Parotid gland (tissue), 1 donor: ENCODE measurements around a stretch of chr12.

- PRO-cap = no peak
These were observed 43.8 kb upstream of the SFSWAP start for GRCh38 chr12:131667077-131667557.

- PRO-cap = no peak
These were observed 3.5 kb downstream of the SFSWAP start for GRCh38 chr12:131713929-131715208.

DNA sequence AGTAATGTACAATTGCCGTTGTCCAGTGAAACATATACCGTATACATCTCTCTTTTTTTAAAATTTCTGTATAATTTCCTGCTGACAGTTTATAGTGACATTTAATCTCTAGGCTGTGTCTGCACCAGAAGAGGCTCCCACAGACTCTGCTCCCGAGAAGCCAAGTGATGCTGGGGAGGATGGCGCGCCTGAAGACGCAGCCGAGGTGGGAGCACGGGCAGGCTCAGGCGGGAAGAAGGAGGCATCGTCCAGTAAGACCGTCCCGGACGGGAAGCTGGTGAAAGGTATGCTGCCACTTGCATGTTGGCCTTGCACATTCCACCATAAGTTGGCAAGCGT lies 45.4 kb downstream of the SFSWAP start:
- PRO-cap = no peak

- PRO-cap = no peak
These were observed 353 bp downstream of the MMP17 start for GRCh38 chr12:131828485-131829006.

- PRO-cap = no peak
These were observed 3.4 kb downstream of the MMP17 start for GRCh38 chr12:131831540-131832140.

DNA sequence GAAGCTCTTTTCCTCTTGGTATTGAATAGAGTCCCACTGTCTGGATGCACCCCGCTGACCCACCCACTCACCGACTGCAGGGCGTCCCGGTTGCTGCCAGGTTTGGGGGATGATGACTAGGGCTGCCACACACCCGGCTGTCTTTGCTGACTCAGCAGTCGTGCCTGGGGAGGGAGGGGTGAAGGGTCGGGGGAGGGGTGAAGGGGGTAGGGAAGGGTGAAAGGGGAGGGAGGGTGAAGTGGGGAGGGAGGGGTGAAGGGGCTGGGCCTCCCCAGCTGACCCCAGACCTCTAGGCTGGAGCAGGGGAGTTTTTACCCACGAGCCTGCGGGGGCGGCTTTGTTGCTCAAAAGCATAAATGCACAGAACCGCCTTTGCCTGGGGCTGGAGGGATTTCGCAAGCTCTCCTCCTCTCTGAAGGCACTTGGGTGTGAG lies 31.3 kb upstream of the ULK1 start:
- PRO-cap = no peak

DNA sequence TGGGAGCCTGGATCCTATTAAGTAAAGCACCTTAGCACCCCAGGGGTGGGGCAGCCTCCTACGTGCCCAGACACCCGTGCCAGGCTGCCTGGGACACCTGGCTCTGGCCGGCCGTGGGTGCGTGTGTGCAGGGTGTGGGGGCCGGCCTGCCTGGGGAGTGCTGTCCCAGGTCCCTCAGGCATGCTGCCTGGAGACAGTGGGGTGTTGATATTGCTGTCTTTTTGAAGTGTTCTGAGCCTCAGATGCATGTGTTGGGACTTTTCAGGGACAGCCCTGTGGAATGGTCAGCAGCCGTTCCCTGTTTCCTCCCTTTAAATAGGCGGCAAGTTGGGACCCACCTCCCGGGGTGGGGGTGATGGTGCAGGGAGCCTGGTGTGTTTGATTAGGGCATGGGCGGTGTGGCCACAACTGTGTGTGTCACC lies 7.9 kb downstream of the ULK1 start:
- PRO-cap = no peak

GRCh38 chr12:131904130-131904868 lies 9.9 kb downstream of the ULK1 start:
- PRO-cap = no peak

DNA sequence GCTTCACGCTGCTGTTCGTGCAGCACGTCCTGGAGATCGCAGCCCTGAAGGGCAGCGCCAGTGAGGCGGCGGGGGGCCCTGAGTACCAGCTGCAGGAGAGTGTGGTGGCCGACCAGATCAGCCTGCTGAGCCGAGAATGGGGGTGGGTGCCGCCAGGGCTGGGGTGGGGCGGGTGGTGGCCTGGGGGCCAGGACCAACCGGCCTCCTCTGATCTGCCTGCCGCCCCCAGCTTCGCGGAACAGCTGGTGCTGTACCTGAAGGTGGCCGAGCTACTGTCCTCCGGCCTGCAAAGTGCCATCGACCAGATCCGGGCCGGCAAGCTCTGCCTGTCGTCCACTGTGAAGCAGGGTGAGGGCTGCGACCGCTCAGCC lies 9.8 kb upstream of the PUS1 start:
- PRO-cap = no peak

DNA sequence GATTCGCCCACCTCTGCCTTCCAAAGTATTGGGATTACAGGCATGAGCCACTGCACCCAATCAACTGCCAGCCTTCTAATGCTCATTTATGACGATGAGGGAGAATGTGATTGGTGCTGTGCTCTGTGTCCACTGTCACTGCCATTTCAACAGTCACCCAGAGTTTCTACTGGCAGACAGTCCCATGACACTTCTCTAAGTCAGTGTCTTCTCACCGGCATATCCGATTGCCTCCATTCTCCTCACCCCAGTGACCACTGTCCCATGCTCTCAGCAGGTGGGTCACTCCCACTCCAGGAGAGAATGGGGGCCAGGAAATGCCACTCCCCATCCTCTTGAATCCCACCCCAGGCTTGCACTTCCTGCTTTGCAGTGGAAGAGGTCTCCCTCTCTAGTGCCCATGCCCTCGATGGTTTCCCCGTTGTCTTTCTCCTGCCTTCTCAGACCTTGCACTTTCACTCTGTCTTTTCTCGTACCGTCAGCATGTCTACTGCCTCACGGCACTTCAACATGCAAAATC lies 2.3 kb upstream of the EP400 start:
- PRO-cap = no peak

DNA sequence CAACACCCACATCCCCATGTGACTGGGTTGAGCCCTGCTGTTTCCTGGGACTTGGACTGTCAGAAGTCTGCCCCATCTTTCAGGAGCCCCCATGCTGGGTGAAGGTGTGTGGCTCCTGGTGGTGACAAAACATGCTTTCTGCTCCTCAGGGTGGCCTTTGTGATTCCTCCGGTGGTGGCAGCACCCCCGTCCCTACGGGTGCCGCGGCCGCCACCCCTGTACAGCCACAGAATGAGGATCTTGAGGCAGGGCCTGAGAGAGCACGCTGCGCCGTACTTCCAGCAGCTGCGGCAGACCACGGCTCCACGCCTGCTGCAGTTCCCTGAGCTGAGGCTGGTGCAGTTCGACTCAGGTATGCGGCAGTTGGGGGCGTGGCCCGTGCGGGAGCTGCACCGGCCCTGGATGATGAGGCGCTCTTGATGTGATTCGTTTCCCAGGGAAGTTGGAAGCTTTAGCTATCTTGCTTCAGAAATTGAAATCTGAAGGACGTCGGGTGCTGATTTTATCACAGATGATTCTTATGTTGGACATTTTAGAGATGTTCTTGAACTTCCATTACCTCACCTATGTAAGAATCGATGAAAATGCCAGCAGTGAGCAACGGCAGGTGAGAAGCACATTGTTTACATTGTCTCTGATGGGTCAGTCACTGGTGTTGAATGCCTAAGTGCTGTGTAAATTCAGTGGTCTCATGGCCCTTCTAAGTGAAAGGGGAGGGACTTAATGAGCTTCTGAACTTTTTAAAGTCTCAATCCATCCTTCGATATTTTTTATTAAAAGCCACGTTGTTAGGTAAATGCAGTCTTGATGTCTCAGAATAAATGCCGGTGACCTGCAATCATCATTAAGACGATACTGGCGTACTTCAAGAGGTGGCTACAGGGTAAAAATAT lies 80.1 kb downstream of the EP400 start:
- PRO-cap = no peak

DNA sequence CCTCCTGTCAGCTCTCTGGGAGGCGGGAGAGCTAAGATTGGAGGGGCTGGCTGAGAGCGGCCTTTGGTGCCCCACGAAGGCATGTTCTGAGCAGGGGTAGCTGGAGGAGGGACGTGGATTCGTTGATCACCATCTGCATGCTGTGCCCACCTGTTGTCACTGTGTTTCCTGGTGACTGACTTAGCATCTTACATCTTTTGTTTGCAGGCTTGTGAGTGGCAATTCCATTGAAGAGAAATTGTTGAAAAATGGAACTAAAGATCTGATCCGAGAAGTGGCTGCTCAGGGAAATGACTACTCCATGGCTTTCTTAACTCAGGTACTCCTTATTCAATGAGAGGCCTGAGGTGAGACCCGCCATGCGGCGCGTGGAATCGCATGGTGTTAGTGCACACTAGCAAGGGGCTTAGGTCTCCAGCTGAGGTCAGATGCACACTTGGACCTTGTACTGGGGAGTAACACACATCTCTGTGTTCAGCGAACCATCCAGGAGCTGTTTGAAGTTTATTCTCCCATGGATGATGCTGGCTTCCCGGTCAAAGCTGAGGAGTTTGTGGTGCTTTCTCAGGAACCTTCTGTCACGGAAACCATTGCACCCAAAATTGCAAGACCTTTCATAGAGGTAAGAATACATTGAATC lies 87.9 kb downstream of the EP400 start:
- PRO-cap = no peak

DNA sequence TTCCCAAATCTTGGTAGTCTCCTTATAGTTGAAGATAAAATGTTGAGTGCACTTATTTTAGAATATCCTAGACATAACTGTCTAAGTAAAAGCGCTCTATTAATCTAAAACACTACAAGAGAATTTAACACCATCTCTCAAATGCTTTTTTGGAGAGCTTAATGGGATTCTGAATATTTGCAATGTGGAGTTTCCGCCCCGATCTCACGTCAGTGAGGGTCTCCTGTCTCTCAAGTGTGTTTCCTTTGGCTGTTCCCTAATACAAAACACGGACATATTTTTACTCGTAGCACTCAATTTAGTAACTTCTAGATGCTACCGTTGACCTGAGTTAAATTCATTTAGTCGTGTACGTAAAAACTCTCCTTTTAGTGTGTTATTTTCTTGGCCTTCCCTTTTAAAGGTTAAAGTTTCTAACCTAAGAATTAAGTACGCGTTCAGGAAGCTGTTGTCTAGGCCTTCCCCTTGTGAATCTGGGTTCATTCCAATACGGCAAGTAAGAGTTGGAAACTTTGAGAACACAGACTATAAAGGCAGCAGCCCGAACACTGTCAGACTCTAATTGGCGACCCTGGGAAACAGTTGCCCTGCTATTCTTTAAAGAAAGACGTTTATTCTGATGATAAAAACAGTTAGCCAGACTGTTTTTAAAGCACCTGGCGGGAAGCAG lies 64.4 kb downstream of the DDX51 start:
- PRO-cap = no peak

DNA sequence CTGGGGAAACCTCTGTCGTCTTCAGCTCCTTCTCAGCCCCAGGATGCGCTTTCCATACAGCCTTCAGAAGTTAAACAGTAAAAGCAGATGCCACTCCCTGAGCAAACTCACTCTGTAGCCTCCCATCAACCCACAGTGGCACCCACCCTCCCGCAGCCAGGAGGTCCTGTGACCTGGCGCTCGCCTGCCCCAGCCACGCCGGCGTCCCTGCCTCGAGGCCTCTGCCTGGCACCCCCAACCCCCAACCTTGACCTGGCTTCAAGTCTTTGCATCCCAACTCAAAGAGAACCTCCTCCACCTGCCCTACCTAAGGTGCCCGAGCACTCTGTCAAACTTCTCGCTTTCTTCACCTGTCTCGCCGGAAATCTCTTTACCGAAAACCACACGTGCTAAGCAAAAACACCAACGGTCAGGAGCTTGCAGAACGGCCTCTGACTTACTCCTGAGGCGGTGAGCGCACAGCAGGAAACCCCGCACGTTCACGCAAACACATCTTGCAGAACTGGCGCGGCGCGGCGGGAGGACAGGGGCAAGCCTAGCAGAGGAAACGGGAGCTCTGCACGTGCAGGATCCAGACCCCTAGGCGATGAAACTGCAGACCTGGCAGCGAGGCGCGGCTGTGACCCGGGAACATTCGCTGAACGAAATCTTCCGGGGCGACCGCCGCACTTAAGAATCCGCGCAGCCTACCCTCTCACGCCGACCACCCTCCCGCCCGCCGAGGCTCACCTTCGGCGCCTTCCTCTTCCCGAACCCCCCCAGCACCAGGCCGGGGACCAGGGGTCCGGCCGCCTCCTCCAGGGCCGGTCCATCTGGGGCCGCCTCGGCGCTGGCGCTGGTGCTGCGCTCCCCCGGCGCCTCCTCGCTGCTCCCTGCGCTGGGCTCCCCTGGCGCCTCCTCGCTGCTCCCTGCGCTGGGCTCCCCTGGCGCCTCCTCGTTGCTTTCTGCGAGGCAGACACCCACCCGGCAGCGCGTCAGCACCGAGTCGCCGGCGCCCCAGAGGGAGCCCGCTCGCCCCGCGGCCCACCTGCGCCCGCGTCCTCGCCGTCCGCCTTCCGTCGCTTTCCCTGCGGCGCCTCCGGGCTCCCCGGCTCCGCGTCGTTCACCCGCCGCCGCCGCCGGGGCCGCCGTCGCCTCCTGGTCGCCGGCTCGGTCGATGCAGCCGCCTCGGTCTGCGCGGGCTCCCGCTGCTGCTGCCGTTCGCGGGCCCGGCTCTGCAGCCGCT lies 741 bp downstream of the DDX51 start:
- PRO-cap = no peak

GRCh38 chr12:132467993-132468296 lies 22.0 kb upstream of the FBRSL1 start:
- PRO-cap = no peak

DNA sequence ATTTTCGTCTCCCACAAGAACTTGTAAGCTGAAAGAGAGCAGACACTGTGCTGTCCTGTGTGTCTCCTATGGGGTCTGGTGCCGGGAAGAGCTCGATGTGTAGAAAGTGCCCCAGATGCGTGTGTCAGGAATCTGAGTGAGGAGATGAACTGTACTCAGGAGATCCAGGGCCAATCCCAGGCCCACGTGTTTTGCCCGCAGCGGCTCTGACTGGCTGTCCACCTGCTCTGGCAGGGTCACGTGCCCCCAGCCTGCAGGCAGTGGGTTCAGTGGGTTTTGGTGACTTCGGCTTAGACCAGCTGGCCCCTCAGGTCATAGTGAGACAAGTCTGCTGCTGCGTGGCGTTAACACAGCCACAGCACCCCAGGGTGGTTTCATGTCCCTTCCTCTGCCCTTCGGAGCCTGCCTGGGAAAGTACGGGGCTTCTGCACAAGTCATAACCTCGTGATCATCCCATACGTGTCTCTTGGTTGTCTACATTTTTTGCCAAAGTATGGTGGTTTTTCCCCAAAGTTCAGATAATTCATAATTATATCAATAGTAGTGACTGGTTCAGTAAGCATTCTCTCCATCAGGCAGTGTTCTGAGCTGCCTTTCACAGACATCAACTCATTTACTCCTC lies 2.6 kb downstream of the FBRSL1 start:
- PRO-cap = no peak

- PRO-cap = no peak
These were observed 31.1 kb downstream of the FBRSL1 start for GRCh38 chr12:132520962-132521589.

GRCh38 chr12:132525731-132526076 lies 35.8 kb downstream of the FBRSL1 start:
- PRO-cap = no peak

GRCh38 chr12:132531802-132532480 lies 42.0 kb downstream of the FBRSL1 start:
- PRO-cap = no peak

DNA sequence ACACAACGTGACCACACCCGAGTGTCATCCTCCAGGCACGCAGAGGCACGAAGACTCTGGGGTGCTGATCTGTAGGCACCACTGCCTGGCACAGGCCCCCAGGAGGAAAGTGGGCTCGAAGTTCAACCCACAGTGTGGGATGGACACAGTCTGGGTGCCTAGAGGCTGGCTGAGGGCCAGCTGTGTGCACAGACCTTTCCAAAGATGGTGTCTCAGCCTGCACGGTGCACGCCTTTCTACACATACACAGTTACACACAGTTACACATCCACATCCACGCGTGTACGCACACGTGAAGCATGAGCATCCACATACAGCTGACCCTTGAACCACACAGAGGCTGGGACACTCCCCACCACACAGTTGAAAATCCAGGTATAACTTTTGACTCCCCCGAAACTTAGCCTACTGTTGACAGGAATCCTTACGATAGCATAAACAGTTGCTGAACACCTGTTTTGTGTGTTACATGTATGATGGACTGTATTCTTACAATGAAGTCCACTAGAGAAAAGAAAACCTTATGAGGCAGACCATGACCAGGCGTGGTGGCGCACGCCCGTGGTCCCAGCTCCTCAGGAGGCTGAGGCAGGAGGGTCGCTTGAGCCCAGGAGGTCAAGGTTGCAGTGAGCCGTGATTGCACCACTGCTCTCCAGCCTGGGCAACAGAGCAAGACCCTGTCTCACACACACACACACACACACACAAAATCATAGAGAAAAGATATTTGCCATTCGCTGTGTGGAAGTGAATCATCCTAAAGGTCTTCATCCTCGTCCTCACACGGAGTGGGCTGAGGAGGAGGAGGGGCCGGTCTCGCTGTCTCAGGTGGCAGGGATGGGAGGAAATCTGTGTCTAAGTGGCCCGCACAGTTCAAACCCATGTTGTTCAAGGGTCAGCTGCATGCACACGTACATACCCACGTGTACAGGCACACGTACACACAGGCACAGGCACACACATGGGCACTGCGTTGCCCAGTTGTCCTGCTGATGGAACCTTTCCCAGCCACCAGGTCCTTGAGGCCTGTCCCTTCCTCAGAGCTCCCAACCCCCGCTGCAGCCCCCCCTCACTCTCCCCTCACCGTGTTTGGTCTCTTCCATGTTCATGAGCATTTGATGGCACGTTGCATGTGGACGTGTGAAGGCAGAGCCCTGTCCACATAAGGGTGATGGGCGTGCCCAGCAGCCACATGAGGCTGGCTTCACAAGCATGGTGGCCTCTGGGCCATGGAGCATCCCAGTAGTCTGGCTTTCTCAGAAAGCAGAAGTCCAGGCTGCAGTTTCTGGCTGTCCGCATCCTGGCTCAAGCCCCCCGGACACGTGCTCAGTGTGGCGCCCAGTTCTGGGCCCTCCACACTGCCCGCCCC lies 32.2 kb downstream of the LRCOL1 start:
- PRO-cap = unidirectional peak, plus-strand start at position 207 of the sequence